Rectum (tissue), 1 donor: Measurements from ENCODE around the genes ZBTB8A, KIAA1522 and TMEM54.

DNA sequence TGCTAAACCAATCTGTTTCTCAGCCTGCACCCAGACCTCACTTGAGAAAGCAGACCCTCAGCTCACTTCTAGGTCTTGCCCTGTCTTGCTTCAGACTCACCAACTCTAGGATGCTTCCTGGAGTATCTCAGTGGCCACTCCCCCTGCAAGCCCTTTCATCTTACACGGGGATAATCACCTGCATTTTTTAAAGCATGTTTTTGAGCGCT, 6.4 kb downstream of the BSDC1 start:
- PRO-cap, result no peak

DNA sequence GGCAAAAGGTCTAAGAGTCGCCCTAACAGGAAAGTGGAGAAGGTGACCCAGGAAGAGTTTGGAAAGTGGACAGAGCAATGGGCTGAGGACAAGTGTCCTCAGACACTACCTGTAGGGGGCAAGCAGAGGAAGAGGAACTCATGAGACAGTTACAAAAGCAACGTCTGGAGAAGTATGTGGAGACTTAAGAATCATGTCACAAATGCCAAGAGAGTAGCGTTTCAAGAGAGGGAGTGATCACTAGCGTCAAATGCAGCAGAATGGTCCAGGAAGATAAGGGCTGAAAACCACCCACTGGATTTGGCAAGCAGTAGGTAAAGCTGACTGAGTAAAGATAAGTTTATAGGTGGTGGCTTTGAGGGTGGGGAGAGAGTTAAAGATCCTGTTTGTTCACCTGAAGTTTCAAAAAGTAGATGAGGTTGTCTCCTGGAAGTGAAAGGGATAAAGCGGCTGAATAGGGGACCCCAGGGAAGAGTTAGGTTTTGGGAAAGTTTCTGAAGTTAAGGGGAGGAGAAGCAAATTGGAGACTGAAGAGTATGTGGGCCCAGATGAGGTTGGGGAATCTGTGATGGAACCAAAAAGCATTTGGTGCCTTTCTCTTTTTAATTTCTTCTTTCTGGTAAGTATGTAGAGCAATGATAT, 3.2 kb downstream of the BSDC1 start:
- PRO-cap, result no peak

- PRO-cap, result unidirectional peak, plus-strand start at chr1:32539156; unidirectional peak, plus-strand start at chr1:32539465; bidirectional peak, plus-strand start at chr1:32539710, minus-strand start at chr1:32539808; bidirectional peak, plus-strand start at chr1:32539995, minus-strand start at chr1:32539915
Observed at GRCh38 chr1:32538980-32540135, at the start of gene ZBTB8A. ZBTB8A (plus strand) TSS chr1:32539427.

DNA sequence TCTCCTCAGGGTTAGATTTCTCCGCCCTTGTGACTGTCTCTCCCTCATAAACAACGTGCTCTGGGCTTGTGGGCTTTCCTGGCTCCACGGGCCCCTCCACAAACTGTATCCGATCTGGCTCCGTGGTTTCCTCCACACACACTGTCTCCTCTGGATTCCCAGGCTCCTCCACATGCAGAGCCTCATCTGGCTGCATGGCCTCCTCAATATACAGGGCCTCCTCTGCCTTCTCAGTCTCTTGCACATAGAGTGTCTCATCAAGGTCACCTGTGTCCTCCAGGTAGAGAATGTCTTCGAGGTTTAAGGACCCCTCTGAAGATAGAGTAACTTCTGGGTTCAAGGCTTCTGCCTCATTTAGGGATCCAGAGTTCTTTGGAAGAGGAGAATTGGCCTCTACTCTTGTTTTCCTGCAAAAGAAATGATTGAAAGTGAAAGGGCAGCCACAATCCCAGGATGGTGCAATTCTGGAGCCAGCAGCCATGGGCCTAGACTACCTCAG, 6.9 kb downstream of the SYNC start:
- PRO-cap, result unidirectional peak, plus-strand start at position 76 of the sequence

DNA sequence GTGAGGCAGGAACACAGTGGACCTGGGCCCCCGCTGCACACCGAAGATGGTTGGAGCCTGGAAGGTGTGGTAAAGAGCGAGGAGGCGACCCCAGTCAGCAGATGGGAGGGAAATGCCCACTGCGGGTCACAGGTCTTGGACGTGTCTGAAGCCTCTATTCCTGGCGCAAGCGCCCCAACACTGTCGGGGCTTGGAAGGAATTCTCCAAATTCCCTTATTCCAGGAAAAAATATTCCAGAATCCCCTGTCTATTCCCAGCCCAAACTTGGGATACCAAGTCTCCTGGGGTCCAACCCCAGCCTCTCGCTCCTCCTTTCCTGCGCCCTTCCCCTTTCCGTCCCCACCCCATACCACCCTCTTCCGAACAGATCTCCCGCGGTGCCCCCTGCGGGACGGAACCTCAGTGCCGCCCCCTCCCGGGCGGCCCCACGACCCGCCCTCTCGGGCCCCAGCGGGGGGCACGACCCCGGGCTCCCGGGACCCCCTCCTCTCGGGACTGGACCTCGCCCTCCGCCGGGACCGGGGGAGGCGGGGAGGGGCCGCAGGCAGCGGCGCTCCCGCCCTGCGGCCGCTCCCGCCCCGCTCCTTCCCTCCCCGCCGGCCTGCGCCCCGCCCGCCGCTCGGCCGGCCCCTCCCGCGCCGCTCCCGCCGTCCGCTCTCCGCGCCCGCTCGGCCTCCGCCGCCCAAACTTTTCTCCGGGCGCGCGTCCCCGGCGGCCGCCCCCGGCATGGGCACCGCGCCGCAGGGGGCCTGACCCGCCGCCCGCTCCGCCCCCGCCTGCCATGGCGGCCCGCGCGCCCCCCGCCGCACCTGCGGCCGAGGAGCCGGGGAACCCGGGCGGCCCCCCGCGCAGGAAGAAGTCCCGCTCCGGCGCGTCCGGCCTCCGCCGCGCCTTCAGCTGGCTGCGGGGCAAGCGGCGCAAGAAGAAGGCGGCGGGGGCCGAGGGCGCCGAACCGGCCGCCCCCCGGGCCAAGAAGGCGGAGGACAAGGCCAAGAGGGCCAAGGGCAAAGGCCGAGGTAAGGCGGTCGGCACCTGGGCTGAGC, at the start of gene KIAA1522:
TSS of gene KIAA1522 (plus strand) at position 658 of the 1,044 bp plus-strand sequence.
- PRO-cap, result bidirectional peak, plus-strand start at position 367 of the sequence, minus-strand start at position 305 of the sequence; bidirectional peak, plus-strand start at position 528 of the sequence, minus-strand start at position 498 of the sequence; bidirectional peak, plus-strand start at position 686 of the sequence, minus-strand start at position 587 of the sequence

DNA sequence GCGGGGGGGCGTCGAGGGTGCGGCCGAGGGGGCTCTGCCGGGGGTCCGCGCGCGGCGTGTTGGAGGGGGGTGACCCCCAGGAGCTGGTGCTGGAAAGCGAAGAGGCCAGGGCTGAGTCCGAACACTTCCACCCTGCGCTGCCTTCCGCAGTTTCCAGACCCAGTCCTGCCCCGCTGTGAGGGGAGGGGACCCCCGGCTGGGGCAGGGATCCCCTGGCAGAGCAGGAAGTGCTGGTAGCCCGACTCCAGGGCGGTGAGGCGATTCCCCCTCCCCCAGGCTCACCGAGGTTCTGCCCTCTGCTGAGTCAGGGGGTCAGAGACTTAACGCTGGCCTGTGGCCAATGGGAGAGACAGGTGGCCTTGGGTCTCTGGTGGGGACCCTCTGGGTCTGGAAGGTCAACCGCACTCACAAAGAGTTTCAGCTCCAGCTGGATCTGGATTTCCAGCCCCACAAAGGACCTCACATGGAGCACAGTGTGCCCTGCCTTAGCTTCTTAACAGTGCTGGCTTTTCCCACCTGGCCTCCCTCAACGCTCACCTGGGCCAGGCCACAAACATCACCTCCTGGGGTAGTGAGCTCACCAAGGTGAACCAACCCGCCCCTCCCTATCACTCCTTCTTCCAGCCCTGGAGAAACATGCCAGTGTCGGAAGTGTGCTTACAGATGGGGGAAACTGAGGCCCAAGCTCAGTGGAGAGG, 736 bp downstream of the KIAA1522 start:
- PRO-cap, result bidirectional peak, plus-strand start at position 223 of the sequence, minus-strand start at position 167 of the sequence; bidirectional peak, plus-strand start at position 559 of the sequence, minus-strand start at position 528 of the sequence

DNA sequence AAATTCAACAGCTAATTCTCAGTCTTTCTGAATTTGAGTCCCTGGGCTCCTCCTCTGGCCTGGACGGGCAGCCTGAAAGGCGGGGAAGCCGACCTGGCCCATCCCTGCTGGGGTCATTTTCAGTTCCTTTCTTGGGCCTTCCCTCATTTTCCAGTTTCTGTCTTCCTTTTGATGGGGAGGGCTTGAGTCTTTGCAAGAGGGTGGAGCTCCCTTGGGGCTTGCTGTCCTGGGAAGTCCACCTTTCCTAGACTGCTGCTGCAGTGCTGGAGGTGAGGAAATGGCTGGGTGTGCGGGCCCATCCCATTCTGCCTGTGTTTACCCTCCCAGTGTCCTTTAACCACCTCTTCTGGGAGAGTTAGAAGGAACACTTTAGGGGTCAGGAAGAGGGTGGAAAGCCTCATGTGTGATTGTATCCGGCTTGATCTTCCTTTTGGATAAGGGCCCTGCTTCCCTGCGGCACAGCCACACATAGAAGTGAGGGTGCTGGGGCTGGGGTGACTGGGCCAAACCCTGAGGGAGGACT, 1.4 kb downstream of the KIAA1522 start:
- PRO-cap, result bidirectional peak, plus-strand start at position 372 of the sequence, minus-strand start at position 251 of the sequence

- PRO-cap, result no peak
Observed at GRCh38 chr1:32755207-32755664, 13.6 kb downstream of the KIAA1522 start.

- PRO-cap, result bidirectional peak, plus-strand start at chr1:32901004, minus-strand start at chr1:32900738; bidirectional peak, plus-strand start at chr1:32901242, minus-strand start at chr1:32901050; bidirectional peak, plus-strand start at chr1:32901559, minus-strand start at chr1:32901365
Observed at GRCh38 chr1:32900908-32901905, at the start of gene TMEM54. TMEM54 (minus strand) TSS chr1:32901389.

DNA sequence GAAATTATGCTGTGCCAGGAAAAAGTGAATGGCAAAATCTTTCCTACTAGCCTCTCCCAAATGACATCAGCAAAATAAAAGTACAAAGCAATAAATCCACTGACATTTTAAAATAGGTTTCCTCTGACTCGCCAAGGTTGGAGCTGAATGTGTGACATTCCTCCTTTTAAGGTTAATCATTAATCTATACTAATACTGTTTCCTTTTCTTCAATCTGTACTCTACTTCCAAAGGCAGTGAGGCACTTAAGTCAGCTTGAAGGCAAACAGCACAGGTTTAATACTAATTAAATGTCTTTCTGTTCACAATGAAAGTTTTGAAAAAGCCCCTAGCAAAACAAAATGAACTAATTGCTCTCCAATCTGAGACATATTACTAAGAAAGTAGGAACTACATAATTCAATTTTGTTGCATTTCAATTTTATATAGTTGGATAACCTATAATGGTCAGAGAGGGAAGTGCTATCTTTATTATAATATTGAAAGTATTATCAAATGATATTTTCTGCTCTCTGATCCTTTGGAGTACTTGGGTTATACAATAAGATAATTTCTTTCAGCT, 15.6 kb downstream of the RNF19B start:
- PRO-cap, result bidirectional peak, plus-strand start at position 224 of the sequence, minus-strand start at position 58 of the sequence

GRCh38 chr1:33007019-33008114, 29.3 kb downstream of the AK2 start:
- PRO-cap, result no peak

GRCh38 chr1:33142674-33143265, 39.1 kb downstream of the TRIM62 start:
- PRO-cap, result no peak

DNA sequence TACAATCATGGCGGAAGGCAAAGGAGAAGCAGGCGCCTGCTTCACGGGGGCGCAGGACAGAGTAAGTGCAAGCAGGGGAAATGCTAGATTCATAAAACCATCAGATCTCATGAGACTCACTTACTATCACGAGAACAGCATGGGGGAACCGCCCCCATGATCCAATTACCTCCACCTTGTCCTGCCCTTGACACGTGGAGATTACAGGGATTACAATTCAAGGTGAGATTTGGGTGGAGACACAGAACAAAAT, 16.8 kb upstream of the ZNF362 start:
- PRO-cap, result no peak

GRCh38 chr1:33256625-33257864, 753 bp downstream of the ZNF362 start:
- PRO-cap, result bidirectional peak, plus-strand start at chr1:33257102, minus-strand start at chr1:33256888

- PRO-cap, result no peak
Observed at GRCh38 chr1:33279983-33280620, 23.8 kb downstream of the ZNF362 start.

DNA sequence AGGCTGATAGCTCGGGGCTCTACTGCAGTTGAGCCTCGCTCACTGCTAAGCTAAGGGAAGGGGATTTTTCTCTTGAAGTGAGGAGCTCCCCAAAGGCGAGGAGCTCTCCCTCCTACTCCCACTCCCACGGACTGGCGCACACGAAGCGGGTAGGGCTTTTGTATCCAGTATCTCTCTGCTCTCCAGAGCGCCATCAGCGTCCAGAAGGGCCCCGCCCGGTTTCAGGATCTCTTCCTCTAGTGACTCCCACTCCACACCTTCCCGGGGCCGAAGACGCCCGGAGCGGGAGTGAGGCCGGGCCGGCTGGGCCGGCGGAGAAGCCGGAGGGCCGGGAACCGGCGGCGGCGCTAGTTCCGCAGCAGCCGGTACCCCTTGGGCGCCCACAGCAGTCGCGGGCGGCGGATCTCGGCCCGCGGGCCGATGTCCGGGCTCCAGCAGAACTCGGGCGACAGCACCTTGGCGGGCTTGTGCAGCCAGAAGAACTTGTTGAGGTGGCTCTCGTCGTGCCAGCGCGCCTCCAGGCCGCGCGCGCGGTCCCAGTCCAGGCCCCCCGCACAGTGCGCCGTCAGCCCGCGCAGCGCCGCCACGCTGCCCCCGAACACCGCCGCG, 14.4 kb downstream of the A3GALT2 start:
- PRO-cap, result no peak

- PRO-cap, result no peak
Observed at GRCh38 chr1:33320794-33321071, 165 bp downstream of the A3GALT2 start.

DNA sequence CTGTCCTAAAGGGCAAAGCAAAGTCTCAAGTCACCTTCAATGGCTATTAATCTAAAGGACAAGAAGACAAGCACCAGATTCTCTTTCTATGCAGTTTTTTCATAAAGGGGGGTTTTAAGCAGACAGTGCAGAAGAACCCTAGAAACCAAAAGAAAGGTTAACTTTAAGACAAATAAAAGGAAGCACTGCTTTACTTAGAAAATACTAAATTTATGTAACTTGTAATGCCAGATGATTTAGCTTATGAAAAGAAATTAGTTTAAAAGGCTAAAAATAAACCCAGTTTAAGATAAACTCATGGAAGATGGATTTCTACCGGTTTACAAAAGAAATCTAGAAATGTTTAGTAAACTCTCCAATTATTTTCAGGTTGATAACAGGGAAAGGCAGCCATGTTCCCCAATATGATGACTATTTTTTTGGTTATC, 23.0 kb upstream of the A3GALT2 start:
- PRO-cap, result no peak

DNA sequence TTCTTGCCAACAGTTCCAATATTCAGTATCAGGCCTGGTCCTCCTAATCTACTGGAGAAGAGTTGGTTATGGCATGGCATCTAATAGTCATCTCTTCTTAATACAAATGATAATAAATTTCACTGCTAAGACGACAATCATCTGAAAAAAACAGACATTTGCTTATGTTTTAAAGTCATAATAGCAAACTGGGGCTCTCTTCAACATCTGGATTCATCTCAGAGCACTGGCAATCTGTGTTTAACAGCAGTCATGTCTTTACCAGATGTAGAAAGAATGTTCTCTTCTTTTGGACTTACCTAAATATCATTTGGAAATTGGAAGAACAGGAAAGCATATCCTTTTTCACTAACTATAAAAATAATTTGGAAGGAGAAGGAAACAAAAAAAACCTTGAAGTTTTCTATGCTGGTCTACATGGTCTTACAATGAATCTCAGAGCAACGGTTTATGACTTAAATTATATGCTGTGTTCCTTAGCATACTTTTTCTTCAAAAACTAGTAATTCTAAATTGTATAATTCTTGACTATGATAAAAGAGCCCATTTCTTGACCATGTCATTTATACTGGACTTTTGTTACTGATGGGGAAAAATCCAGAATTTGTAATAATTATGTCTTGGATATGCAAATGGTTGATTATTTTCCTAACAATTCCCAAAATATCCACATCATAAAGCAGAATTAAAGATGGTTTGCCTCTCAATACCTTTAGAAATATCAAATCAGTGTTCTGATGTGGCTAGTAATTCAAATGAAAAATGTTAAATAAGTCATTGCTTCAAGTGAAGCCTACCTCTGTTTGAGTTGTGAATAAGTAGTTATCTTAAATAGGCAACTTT, 24.4 kb upstream of the A3GALT2 start:
- PRO-cap, result no peak

DNA sequence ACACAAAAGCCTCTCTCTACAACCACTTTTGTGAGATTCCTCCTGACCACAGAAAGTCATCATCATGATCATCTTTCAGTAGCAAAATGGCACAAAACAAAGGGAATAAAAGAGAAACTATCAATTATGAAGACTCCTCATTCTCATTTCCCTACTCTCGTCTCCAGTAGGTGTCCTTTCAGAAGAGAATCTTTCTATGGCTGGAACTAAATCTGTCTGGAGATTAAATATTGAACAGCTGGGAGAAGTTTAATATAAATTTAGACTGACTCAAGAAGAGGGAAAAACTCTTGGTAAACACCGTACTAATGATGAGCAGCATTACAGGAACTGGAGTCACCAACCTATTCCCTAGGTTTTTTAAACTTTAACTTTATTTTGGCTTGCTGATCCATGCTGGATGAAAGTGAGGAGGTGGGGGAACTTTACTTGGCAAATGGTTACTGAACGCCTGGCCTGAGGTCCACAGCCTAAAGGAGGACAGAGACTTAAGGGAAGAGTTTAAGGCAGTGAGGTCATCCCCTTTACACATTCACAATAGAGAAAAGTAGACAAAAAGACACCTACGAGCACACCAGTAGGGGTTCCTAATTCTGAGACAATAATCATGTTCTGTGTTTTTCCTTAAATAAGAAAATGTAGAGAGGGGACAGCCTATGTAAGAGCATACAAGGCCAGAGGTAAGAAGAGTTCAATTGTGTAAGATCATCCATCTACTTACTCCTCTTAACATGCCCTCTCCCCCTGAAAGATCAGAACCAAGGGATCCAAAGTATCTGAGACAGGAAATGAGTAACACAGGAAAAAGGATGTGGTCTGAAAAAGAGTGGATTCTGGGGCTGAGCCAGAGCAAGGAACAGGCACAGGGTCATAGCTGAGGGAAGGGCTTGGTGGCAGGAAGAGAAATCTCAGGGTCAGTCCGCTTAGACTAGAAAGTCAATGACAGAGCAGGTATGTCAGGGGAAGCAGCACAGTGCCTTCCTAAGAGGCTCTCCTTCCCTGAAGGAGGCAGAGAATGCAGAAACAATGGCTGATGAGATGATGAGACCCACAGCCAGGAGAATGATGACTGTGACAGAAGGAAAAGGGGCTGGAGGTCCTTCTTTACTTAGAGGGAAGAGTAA, 25.8 kb upstream of the A3GALT2 start:
- PRO-cap, result bidirectional peak, plus-strand start at position 945 of the sequence, minus-strand start at position 746 of the sequence